H7 (cell line): ENCODE measurements around the gene BIRC5.

DNA sequence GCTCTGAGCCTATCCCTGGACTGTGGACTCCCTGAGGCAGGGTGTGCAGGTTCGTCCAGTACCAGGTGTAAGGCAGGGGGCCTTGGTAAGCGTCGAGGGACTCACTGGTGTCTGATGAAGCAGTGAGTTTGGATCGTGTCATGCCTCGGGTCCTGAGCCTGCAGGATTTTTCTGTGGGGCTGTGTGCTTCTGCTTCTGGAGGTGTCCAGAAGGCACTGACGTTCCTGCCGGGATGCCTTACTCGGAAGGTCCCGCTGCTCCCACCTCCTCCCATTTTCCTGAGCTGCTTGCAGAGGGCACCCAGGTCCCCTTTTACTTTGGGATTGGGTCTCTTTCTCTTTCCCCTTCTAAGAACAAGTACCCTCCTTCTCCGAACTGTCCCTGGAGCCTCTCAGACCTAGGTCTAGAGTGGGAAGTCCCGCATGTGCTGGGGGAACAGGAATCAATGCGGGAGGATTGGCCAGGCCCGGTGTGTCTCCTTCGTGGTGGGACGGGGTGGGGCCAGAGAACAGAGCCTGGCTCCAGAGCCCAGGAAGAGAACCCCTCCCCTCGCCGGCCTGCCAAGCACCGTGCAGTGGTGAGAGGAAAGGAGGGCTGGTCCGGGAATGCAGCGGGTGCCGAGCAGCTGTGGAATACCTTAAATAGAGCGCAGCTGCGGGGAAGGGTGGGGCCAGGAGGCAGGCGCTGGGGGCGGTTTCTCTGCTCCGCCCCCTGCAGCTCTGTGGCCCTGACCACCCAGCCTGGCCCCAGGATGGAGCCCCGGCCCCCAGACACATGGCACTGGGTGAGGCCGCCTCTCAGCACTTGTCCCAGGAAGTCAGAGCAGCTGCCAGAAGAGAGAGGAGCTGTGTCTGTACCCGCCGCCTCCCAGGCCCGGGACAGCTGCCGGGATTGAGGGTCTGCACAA lies 127.8 kb downstream of the SEPTIN9 start:
- RAMPAGE, long total RNA = no peak

DNA sequence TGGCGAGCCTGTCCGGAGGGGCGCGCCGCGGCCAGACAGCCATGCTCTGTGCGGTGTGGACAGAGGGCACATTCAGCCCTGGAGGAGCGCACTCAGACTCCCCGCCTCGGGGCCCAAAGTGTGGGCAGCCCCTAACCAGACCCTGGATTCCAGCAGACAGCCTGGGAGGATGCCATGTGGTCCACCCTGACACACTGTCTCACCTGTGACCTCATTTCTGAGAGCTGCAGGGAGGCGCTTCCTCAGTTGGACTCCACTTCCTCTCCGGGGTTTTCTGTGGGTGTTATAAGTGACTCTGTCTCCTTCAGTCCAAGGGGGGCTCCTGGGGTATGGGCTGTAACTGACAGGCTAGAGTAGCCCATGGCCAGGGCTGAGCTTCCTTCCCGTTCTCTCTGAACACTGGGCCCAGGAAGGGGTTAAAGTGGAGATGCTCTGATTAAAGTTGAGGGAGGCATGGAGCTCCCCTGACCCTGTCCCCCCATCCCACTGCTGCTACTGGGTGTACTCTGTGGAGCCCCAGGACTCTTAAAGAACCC lies 128.5 kb downstream of the SEPTIN9 start:
- RAMPAGE, long total RNA = no peak

DNA sequence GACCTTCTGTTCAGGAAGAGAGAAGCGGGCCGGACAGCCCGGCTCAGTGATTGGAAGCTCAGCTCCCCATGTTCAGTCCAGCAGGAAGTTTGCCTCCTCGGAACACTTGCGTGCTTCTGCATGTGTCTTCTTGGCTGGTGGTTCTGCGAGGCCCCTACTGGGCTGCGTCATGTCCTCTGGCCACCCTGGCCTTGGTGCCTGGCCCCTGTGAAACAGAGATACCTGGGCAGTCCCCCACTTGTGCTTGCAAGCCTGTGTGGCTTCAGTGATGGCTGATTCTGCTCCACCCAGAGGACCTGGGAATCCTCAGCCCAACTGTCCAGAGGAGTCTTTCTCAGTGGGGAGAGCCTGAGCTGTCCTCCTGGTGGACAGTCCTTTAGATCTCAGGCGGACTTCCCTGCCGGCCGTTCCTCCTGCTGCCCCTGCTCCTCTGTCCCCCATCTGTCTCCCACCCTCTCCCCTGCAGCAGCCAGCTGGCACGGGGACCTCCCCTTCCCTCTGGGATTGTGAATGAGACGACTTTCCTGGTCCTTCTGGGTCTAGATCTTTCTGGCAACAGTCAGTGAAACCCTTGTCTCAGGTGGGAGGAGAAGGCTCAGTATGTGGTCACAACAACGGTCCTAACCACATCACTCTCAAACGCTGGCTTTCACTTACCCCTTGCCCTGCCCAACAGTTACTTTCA lies 139.1 kb downstream of the SEPTIN9 start:
- RAMPAGE, long total RNA = no peak

- RAMPAGE, long total RNA = no peak
Measured at GRCh38 chr17:77448987-77449599, 167.8 kb downstream of the SEPTIN9 start.

GRCh38 chr17:77450297-77451201 lies 169.2 kb downstream of the SEPTIN9 start:
- RAMPAGE, long total RNA = start-site peak on the plus strand at chr17:77450530-77450599, 88 reads

- RAMPAGE, long total RNA = no peak
Measured at GRCh38 chr17:77453445-77454560, 172.5 kb downstream of the SEPTIN9 start.

GRCh38 chr17:77458269-77458899 lies 177.1 kb downstream of the SEPTIN9 start:
- RAMPAGE, long total RNA = no peak

DNA sequence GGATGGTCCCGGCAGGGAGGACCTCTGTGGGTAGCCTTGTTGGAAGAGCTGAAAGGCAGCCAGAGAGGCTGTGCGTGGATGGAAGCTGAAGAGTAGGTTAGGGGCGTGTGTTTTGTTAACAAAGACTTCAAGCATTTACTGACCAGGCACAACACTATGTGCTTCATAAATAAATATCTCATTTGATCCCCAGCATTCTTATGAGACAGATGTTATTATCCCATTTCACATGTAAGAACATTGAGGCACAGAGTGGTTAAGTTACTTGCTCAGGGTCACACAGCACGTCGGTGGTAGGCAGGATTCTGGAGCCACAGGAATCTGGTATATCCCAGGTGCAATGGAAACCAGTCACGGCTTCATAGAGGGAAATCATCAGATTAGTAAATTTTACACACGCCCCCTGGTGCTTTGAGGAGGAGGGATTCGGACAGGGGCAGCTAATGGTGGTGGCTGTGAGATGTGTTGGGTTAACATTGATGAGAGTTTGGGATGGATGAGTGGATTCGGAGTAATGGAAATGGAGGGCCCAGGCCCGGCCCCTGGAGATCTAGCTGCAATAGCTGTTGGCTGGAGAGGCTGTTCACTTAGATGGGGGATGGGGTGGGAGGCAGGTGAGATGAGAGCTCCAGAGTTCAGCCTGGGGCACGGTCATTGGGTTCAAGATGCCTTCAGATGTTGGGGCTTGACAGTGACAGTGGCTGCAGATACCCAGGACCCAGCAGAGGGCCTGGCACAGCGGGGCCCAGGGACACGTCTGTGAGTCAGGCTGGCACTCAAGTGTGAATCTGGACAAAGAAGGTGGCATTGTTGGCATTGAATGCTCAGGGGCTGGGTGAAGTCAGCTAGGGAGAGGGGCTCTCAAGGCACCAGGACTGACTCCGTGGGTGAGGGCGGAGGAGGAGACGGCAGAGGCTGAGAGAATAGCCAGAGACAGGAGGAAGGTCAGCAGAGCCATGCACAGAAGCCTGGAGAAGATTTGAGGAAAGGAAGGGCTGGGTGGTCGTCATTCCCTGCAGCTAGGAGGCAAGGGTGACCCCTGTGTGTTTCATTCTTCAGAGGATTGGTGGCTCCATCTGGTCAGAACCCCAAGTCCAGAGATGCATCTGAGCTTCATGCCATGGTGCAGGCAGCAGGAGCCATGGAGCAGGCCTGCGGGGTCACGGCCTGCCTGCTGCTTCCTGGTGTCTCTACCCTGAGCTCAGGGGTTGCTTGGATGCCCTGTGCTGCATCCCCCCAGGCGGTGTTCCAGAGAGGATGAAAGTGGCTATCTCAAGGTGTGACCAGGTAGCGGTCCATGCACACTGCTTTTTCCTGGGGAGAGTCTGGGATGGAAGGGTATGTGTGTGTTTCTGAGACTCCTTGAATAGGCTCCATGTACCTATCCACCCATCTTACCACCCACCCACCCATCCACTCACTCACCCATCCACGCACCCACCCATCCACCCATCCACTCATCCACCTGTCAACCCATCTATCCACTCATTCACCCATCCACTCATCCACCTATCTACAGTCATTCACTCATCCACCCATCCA lies 187.6 kb downstream of the SEPTIN9 start:
- RAMPAGE, long total RNA = no peak

DNA sequence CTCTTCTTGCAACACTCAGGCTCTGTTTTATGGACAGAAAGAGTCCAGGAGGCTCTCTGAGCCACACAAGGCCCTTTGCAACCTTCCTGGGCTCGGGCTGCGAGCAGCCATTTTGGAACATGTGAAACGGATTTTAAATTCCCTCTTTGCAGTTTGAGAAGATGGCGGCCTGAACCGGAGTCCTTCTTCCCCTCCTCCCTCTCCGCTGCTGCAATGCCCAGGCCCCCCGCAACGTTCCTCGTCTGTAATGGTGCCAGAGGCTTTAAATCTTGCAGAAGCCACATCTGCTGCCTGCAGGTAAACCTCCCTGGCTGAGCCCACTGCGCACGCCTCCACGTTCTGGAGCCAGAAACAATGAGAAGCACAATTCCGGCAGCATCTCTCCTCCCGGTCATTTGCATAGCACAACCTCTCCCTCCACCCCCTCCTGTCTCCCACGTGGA lies 245.6 kb downstream of the SEPTIN9 start:
- RAMPAGE, long total RNA = no peak

DNA sequence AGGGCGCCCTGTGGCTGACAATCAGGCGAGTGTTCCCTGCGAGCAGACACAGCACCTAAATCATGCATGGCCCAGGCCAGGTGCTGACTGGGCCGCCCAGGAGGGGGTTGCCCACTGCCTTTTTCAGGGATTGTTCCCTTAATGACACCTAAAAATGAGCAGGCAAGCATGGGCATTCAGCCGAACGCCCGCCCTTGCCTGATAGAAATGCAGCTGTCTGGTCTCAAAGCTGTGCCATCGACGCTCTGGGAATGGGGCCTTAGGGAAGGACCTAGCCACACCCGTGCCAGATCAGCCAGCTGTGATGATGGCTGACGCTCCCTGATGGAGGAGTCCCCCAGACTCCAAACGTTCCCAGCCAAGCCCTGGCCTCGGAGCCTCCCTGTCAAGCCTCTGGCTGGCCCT lies 105.5 kb upstream of the TNRC6C start:
- RAMPAGE, long total RNA = no peak

GRCh38 chr17:77948779-77949189 lies 9.7 kb upstream of the TNRC6C start:
- RAMPAGE, long total RNA = no peak

- RAMPAGE, long total RNA = no peak
Measured at GRCh38 chr17:78018257-78018643, 59.7 kb downstream of the TNRC6C start.

GRCh38 chr17:78112828-78113392 lies 15.6 kb downstream of the TMC6 start:
- RAMPAGE, long total RNA = no peak

DNA sequence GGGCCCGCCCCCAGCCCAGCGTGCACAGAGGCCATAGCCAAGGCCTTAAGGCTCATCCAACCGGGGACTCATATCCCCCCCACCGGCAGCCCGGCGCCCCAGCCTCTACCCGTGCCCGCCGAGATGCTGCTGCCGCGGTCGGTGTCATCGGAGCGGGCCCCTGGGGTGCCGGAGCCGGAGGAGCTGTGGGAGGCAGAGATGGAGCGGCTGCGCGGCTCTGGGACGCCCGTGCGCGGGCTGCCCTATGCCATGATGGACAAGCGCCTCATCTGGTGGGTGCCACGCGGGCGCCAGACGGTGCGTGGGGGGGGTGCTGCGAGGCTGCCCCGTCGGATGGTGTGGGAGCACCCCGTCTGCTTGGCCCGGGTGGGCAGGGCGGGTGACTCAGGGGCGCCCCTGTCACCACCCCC lies 900 bp downstream of the TMC8 start:
- RAMPAGE, long total RNA = no peak

DNA sequence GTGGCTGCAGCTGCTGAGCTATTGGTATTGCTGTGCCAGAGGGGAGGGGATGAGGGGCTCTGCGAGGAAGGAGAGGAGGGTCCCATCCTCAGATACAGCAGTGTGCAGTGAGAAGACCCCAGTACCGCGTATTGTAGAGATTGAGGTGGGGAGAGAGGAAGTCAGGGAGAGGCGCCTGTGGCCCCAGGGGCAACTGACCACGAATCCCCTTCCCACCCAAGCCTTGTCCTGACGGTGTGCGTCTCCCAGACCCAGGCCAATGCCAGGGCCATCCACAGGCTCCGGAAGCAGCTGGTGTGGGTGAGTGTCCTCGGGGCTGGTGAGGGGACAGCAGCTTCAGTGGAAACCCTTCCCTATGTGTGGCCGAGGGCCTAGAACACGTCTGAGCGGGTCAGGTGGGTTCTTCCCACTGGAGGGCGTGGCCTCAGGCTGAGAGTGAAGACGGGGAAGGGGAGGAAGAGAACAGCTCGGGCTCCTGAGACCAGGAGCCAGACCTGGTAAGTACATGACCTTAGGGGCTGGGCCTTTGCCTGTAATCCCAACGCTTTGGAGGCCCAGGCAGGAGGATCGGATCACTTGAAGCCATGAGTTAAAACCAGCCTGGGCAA lies 7.1 kb upstream of the C17orf99 start:
- RAMPAGE, long total RNA = no peak

DNA sequence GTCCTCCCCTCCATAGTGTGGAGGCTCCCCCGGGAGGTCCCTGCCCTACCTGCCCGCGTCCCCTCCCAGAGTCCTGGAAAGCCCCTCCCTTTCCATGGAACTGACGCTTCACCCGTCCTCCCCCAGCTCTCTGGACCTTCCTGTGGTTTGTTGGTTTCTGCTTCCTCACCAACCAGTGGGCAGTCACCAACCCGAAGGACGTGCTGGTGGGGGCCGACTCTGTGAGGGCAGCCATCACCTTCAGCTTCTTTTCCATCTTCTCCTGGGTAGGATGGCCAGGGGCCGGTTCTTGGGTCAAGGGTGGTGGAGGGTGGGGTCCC lies 3.0 kb downstream of the SYNGR2 start:
- RAMPAGE, long total RNA = no peak

GRCh38 chr17:78172547-78173061 lies 4.2 kb downstream of the SYNGR2 start:
- RAMPAGE, long total RNA = no peak

DNA sequence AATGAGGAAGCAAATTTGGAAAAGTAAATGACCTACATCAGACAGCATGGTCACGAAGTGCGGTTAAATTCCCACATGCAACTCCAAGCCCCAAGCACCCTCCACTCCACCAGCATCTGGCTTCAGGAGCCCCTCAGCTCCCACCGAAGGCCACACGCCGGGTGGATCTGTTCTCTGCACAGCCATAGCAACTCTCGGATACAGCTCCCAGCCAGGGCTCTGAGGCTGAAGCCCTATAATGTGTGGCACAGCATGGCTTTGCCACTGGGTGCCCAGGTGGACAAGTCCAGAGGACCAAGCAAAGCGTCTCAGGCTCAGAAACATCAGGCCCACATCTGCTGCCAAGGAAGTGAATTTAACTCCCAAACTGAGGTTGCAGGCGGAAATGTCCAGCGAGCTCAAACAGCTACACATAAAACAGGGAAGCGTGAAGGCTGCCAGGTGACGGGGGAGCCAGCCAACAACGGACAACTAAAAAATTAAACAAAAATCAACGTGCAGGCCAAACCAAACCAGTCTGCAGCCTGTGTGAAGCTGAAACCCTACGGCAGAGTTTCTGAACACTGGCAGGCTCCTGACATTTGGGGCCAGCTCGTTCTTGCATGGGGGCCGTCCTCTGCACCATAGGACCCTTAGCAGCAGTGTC lies 2.6 kb downstream of the TK1 start:
- RAMPAGE, long total RNA = no peak

DNA sequence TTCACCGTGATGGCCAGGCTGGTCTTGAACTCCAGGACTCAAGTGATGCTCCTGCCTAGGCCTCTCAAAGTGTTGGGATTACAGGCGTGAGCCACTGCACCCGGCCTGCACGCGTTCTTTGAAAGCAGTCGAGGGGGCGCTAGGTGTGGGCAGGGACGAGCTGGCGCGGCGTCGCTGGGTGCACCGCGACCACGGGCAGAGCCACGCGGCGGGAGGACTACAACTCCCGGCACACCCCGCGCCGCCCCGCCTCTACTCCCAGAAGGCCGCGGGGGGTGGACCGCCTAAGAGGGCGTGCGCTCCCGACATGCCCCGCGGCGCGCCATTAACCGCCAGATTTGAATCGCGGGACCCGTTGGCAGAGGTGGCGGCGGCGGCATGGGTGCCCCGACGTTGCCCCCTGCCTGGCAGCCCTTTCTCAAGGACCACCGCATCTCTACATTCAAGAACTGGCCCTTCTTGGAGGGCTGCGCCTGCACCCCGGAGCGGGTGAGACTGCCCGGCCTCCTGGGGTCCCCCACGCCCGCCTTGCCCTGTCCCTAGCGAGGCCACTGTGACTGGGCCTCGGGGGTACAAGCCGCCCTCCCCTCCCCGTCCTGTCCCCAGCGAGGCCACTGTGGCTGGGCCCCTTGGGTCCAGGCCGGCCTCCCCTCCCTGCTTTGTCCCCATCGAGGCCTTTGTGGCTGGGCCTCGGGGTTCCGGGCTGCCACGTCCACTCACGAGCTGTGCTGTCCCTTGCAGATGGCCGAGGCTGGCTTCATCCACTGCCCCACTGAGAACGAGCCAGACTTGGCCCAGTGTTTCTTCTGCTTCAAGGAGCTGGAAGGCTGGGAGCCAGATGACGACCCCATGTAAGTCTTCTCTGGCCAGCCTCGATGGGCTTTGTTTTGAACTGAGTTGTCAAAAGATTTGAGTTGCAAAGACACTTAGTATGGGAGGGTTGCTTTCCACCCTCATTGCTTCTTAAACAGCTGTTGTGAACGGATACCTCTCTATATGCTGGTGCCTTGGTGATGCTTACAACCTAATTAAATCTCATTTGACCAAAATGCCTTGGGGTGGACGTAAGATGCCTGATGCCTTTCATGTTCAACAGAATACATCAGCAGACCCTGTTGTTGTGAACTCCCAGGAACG lies at the start of gene BIRC5:
BIRC5 (plus strand) TSS at position 315 of the 1,137 bp plus-strand sequence.
- RAMPAGE, long total RNA = start-site peak on the plus strand centred at position 336 of the sequence, 46 bp wide, 1,127 reads

GRCh38 chr17:78226874-78227355 lies 4.5 kb upstream of the TMEM235 start:
- RAMPAGE, long total RNA = no peak